ENCODE measurements around the genes EHD4 and MAP1A.

- RRBS: 1% methylated on average over 3 of the region's 61 CpGs
Measured at GRCh38 chr15:41972388-41973263, at the start of gene EHD4. EHD4 (minus strand) TSS chr15:41972557.

DNA sequence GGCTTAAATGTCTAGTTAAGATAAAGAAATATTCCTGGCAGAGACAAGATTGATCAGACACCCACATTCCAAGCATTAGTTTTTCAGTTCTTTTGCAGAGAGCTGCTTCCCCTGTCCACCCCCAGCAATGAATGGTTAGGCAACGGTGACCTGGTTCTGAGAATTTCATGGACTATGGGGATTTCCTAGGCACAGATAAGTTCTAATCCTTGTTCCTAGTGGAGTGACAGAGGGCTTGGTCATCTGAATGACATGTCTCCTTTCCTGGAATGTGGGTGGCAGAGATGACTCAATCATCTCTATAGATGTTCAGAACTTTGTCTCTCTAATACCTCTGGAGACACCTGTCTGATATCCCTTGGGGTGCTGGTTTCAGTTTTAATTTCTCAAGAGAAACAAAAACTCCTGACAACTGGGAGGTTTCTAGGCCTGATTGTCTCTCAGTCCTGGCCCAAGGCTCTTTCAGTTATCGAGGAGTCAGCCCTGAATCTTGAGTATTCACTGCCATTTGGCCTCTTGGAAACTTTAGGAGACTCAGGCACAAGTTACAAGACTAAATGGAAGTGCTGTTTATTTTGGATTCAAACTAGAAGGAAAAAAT is 10.4 kb downstream of the PLA2G4E start:
- RRBS: no CpG with 5 or more reads among the region's 2 CpGs

- RRBS: no CpG with 5 or more reads among the region's 5 CpGs
Measured at GRCh38 chr15:42035265-42035905, 14.5 kb upstream of the PLA2G4E start.

- RRBS: no CpG with 5 or more reads among the region's 6 CpGs
Measured at GRCh38 chr15:42302336-42302991, 29.2 kb upstream of the TMEM87A start.

DNA sequence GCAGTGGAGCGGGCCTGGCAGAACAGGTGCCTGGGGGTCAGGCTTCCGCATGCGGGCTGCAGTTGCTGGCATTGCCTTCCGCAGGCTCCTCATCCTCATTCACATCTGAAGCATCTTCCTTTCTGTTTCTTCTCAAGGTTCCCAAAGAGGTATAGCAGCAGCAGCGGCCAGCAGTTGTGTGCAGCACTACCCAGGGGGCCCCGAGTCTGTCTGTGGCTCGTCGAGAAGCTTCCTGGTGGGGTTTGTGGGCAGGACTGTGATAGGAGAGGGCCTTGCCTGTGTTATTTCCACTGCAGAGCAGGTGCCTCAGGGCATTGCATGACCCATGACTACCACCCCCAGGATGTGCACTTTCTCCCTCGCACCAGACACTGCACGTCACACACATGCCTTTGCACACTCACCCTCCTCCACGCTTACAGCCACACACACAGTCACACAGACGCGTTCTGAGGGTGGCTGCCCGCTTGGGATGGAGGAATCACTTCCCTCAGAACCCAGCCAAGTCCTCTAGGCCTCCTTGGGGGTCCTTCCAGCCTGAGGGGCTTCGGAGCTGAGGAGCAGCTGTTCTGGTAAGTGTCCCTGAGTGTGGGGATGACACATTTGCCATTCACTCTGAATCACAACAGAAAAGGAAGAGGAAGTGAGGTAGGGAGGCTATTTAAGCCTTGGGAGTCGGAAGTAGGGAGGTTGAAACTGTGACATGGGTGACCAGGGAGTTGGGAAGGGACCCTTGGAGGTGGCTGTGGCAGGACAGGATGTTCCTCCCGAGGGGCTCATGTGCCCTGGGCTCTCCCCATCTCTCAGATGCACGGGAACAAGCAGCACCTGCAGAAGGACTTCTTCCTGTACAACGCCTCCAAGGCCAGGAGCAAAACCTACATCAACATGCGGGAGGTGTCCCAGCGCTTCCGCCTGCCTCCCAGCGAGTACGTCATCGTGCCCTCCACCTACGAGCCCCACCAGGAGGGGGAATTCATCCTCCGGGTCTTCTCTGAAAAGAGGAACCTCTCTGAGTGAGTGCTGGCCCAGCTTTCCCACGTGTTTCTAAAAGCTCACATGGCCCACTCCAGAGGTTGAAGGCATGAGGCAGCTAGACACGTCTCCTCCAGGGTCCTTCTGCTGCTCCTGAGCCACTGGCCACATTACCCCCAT is 43.1 kb downstream of the CAPN3 start:
- RRBS: no CpG with 5 or more reads among the region's 29 CpGs

DNA sequence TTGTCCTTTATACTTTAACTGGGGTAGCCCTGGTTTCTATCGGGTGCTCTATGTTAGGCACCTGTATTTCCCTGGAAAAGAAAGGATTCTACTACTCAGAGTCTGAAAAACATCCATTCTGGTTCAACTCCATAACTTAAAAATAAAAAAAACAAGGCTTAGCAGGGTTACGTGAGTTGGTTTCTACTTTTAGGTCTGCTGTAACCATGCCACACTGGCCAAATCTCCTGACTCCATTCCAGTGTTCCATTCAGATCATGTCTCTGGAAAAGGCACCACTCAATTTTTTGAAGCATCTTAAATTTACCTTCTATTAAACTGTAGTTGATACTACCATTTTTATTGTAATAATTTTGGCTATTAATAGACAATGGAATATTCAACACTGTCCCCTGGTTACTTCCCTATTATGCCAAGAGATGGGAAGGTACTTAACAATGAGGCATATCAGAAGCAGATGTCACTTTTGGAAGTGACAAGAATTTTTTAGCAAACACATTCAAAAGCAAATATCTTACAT is 62.1 kb downstream of the CAPN3 start:
- RRBS: no CpG with 5 or more reads among the region's 2 CpGs

DNA sequence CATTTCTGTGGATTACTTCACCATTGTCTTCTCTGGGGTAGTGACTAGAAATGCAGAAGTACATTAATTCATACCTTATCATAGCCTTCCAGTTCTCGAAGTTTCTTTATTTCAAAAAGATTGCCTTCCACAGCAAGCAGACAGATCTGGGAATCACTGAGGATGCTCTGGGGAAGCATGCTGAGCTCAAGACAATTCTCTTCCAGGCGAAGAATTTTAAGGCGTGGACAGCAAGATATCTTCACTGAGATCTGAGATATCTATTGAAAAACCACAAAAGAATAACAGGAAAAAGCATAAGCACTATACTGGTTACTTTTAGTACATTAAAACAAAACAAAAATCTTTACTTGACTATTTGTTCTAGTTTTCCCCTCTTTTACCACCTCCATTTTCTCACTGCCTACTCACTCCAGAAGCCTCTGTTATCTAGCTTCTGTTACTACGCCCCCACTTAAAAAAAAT is 3.6 kb downstream of the LRRC57 start:
- RRBS: no CpG with 5 or more reads among the region's 4 CpGs

- RRBS: no CpG with 5 or more reads among the region's 7 CpGs
Measured at GRCh38 chr15:42729595-42730120, 7.3 kb downstream of the CDAN1 start.

DNA sequence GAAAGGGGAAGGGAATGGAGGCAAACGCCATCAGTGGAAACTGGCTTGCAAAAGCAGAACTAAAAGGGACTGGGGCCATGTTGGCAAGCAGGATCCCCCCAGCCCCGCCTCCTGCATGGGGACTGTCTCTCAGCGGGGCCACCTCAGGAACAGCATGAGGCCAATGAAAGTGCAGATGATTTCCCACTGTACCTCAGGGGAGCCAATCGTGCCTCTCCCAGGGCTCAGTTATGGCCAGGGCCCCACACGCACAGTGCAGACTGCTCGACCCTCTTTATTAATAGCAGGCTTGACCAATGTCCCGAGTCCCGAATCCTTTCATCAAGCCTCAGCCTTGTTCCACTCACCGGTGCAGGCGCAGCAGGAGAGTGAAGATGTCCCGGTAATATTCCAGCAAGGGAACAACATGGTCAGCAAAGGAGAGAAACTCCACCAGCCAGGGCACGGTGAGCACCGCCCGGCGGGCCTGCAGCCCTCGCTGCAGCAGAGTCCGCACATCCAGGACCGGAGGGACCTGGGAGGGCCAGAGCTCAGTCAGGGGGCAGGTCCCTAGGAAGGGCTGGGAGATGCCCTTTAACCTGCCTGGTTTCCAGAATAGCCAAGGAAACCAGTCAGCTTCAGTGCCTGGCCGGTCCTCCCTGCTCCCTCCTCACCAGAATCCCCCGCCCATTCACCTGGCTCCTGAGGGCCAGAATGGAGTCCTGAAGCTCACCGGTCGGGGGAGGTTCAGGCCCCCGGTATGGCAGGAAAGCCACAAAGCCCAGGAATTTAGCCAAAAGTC is 6.5 kb downstream of the CDAN1 start:
- RRBS: 89% methylated on average over 11 of the region's 23 CpGs

- RRBS: no CpG with 5 or more reads among the region's 14 CpGs
Measured at GRCh38 chr15:42919616-42920118, 911 bp downstream of the TTBK2 start.

DNA sequence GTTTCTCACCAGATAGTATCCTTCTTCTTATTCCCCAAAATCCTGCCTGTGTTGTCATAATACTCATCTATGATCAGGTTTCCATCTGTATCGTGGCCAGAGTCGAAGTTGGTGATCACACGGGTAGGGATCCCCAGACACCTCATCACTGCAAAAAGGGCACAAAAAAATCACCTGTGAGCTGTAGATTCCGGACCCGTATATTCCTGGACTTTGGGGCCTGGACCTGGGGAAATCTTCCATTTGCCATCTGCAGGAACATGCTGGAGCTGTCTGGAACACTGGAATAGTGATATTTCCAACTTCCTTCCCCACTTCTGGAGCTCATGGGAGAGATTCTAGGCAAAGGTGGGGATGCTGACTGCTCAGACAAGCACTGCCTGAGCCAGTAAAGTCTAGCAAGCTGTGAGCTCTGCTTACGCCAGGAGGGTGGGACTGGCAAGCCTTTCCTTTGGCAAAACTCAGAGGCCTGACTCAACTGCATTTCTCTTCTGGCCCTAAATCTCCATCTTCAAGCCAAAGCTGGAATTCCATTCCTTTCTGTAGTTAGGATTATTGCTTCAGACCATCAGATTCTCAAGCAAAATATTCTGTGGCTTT is 20.1 kb upstream of the EPB42 start:
- RRBS: no CpG with 5 or more reads among the region's 6 CpGs

DNA sequence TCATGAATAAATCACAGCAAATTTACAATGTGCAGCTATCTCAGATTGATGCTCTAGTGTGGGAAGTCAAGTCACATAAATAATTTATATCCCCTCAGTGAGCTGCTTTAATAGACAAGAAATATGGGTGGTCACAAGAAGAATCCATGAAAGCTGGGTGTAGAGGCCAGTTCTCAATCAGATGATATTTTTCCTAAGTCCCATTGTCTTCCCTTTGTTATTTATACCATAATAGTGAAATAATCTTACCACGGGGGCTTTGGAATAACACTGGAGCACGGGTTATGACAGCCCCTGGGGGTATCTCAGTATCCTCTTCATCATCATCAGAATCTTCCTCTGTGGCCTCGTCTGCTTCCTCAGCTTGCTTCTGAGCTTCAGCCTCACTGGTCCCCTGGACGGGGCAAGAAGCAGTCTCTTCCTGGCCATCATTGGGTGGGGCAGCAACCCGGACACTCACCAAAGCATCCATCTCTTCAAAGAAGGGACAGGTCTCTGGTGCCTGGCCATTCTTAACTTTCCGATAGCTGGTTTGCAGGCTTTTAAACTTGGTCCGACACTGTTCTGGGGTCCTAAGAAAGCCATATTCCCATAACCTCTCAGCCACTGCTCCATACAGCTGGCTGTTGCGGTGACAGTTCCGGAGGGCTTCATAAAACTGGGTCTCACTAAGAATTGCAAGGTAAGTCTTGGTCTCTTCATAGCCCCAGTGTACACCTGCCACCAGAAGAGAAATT is 7.0 kb downstream of the ZSCAN29 start:
- RRBS: no CpG with 5 or more reads among the region's 9 CpGs

- RRBS: 2% methylated on average over 8 of the region's 39 CpGs
Measured at GRCh38 chr15:43370154-43370854, 539 bp downstream of the ZSCAN29 start.

DNA sequence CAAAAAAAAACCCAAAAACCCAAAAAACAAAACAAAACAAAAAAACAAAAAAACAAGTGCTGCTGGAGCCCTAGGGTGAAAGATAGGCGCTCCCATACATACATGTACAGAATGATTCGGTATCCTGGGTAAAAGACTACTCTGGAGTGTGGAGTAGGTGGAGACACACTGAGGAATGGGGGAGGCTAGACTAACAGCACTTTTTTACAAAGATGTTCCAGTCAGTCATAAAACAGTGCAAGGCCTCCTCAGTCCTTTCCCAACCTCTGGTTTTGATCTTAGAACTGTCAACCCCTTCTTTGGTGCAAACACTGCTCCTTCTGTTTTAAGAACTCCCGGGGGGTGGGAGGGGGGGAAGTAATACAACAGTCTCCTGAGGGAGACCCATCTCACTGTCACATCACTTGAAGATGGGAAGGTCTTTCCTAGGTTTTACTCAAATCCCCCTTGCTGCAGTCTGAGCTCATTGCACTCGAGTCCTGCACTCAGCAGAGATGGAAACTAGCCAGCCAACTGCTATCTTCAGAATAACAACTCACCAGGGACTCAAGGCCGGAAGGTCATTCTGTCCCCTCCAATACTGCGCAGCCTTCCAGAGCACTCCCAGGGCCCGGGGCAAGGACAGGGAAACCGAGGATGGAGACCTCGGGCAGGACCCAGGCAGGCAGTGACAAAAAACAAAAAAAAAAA is 7.4 kb upstream of the MAP1A start:
- RRBS: 3% methylated on average over 3 of the region's 9 CpGs

GRCh38 chr15:43516668-43517726 is at the start of gene MAP1A:
MAP1A (plus strand) TSS chr15:43517608.
- RRBS: no CpG with 5 or more reads among the region's 17 CpGs

GRCh38 chr15:43523829-43524651 is 6.6 kb downstream of the MAP1A start:
- RRBS: no CpG with 5 or more reads among the region's 8 CpGs

DNA sequence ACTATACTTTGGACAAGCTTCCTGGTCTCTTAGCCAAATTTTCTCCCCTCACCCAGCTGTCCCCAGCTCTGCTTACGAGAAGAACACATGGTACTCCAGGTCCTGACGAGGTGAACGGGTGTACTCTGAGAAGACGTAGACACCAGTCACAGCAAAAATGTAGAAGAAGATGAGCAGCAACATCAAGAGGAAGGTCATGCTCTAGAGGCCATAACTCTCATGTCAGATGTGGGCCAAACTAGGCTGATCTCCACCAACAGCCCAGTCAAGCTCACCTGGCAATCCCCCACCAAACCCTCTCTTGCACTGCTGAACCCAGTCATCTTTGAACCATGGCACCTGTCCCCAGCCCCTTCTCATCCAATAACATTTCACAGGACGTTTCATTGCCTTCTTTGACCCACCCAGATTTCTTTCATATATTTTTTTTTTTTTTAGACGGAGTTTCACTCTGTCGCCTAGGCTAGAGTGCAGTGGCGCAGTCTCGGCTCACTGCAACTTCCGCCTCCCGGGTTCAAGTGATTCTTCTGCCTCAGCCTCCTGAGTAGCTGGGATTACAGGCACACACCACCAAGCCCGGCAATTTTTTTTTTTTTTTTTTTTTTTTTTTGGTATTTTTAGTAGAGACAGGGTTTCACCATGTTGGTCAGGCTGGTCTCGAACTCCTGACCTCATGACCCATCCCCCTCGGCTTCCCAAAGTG is 9.7 kb downstream of the CATSPER2 start:
- RRBS: no CpG with 5 or more reads among the region's 14 CpGs

DNA sequence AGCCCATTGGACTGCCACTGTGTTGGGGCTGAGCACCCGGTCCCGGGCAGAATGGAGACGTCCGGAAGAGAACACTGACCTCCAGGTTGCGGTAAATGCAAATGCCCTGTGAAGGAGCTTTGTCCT is 99 bp downstream of the SERINC4 start:
- RRBS: no CpG with 5 or more reads among the region's 5 CpGs

- RRBS: 94% methylated on average over 4 of the region's 13 CpGs
Measured at GRCh38 chr15:43879219-43880229, 52.7 kb downstream of the WDR76 start.

DNA sequence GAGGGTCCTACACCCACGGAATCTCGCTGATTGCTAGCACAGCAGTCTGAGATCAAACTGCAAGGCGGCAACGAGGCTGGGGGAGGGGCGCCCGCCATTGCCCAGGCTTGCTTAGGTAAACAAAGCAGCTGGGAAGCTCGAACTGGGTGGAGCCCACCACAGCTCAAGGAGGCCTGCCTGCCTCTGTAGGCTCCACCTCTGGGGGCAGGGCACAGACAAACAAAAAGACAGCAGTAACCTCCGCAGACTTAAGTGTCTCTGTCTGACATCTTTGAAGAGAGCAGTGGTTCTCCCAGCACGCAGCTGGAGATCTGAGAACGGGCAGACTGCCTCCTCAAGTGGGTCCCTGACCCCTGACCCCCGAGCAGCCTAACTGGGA is 36.2 kb upstream of the GOLM2 start:
- RRBS: no CpG with 5 or more reads among the region's 11 CpGs